Mesenchymal stem cell of the bone marrow (primary cell): Measurements from ENCODE around the genes IPP, P3R3URF and UQCRH.

DNA sequence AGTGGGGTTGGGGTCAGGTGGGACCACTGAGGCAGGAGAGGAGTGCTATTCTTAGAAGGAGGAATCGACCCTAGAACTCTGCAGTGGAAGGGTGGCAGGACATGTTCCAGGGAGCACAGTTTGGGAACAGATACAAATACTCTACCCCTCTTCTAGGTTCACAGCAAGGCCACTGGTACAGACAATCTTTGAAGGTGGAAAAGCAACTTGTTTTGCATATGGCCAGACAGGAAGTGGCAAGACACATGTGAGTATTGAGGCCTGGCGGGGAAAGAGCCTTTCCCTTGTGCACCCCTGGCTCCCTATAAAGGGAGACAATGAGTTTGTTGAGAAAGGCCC lies 17.7 kb downstream of the KIF2C start:
- CAGE, long polyA plus RNA, result no peak

DNA sequence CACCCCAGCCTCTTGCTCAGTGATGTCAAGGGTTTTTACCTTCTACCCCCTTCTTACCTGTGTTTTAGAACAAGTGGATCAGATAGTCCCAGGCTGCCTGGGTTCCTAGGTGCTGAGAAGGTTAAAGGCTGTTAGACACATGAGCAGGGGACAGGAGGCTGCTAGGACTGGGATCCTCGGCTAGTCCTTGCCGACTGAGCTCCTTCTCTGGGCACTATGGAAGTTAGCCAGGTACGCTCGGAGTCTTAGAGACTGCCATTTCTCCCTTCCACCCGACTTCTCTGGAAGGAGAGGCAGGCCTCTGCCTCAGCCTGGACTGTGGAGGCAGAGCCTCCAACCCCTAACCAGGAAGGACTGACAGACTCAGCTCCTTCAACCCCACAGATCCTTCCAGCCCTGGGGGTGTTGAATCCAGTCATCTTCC lies 412 bp downstream of the DYNLT4 start:
- CAGE, long polyA plus RNA, result no peak

- CAGE, long polyA plus RNA, result no peak
Measured at GRCh38 chr1:45345736-45346318, 5.9 kb downstream of the TOE1 start.

- CAGE, long polyA plus RNA, result no peak
Measured at GRCh38 chr1:45750008-45751157, at the start of gene IPP. TSS of gene IPP (minus strand) at chr1:45750653.

GRCh38 chr1:45803923-45804636 lies 668 bp downstream of the MAST2 start:
- CAGE, long polyA plus RNA, result no peak

GRCh38 chr1:45804637-45805060 lies 1.2 kb downstream of the MAST2 start:
- CAGE, long polyA plus RNA, result no peak

GRCh38 chr1:45884682-45885144 lies 81.3 kb downstream of the MAST2 start:
- CAGE, long polyA plus RNA, result no peak

DNA sequence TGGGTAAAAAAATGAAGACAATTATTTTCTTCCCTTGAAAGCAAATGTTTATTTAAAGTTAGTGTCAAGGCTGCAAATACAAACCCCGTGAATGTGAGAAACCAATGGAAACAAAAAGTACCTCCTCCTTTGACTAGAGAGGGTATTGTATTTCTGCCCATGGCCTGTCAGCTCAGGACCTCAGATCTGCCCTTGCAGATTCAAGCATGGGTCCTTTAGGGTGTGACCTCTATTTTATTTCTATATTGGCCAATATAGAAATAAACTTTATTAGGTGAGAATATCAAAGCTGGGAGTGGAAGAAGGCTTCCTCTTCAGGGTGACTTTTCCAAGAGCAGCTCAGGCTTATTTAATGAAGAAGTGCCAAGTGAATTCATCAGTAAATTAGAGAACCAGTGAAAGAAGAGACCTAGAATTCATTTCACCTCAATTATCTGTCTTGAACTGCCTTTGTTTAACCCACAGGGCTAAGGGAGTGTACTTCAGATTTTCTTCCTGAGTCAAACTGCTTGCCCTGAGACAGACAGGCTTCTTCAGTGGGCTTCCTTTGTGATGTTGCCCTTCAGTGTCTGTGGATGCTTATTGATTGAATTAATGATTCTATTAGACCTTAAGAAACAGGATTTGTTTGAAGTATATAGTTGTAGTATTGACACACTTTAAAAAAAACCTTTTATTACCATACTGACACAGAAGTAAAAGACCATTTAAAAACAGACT lies 110.9 kb downstream of the MAST2 start:
- CAGE, long polyA plus RNA, result no peak

DNA sequence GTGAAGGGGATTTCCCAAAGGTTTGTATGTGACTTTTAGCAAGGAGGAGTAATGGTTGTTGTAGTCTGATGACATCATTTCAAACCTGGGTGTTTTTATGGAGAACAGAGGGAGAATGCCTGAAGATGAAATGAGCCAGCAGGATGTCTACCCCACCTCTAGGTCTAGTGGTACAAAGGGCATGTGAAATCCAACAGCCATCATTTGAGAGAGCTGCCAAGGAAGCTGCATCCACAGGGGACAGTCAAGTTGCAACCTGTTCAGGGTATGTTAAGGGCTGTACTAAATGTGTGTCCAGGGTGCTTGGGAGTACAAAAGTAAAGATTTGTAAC lies 157.5 kb downstream of the PIK3R3 start:
- CAGE, long polyA plus RNA, result no peak

GRCh38 chr1:46025309-46026543 lies 106.7 kb downstream of the PIK3R3 start:
- CAGE, long polyA plus RNA, result no peak

DNA sequence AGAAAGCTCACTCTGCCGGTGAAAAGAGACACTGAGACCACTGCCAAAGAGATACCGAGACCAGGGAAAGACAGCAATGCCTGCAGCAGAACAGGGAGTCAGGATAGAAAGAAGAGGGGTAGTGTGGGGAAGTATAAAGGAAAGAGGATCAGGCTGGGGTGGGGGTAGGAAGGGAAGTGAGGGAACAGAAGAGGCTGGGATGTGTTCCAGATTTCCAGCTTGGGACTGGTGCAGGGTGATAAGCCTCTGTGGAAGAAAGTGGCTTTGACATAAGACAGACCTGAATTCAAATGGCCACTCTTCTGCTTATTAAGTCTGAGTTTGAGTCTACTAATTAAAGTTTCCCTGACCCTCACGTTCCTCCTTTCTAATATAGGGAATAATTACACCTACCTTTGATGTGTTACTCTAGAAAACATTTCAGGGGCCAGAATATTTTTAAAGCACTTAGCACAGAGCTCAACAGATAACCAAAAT lies 105.8 kb downstream of the PIK3R3 start:
- CAGE, long polyA plus RNA, result no peak

DNA sequence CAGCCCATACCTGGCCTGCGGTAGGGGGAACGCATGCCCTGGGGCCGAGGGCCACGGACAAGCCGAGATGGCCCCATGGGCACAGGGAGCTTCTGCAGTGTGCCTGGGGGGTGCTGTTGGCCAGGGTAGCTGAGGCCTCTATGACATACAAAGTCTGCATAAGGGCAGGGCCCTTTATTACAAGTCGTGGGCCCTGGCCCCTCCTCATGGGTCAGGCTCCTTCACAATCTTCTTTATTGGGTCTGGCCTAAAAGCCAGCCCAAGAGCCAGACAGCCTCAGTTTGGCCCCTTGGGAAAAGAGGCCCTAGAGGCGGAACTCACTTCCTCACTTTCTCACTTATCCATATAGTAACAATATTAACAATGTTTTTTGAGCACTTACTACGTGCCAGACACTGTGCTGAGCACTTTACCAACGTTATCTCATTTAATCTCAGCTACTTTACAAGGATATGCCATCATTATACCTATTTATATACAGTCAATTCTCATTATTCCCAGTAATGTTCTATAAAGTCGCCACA lies at the start of gene P3R3URF:
TSS of gene P3R3URF (minus strand) at position 94 of the 524 bp plus-strand sequence.
- CAGE, long polyA plus RNA, result no peak

DNA sequence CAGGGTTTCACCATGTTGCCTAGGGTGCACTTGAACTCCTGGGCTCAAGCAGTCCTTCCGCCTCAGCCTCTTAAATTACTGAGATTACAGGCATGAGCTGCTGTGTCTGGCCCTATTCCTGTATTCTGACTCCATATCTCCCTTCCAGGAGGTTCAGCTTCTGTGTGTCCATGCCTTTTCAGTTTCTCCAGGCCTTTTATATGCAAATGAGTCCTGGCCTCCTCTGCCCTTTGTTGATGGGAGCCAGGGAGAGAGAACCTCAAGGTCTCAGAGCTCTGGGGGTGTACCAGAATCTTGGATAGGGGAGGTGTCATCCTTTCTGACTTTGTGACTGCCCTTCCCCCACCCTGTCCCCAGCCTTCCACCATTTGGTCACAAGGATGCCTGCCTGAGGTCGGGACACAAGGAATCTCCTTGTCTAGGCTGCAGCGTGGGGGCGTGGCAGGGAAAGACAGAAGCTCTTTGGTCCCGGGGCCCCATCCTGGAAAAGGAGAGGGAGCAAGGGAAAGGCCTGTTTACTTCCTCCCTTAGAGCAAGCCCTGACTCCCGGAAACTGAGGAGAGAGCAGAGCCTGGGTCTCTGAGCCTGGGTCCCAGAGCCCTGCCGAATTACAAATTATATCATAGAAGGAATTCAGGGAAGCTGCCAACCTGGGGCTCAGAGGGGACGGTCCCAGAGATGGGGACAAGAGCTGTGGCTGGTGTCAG lies 18.7 kb downstream of the LURAP1 start:
- CAGE, long polyA plus RNA, result no peak

GRCh38 chr1:46303450-46304339 lies at the start of gene UQCRH:
TSS of gene UQCRH (plus strand) at chr1:46303698.
- CAGE, long polyA plus RNA, result no peak

- CAGE, long polyA plus RNA, result no peak
Measured at GRCh38 chr1:46526675-46527309, 8.5 kb downstream of the TMEM275 start.

DNA sequence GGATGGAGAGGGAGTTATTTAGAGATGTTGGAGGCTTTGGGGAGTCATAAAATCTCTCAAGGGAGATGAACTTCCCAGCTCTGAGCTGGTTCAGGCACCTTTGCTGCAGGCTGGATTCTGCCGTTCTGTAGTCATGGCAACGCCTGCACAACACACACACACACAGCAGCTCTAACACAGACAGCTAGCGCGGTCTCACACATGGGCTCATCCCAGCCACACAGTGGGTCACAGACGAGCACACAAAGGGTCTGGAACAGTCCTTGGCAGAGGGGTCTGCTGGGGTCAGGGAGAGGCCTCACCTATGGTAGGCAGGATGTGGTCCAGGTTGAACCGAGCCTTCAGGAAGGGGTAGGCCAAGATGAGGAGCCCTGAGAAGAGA lies 1.8 kb downstream of the KNCN start:
- CAGE, long polyA plus RNA, result no peak

GRCh38 chr1:46593998-46594493 lies 10.0 kb downstream of the MKNK1 start:
- CAGE, long polyA plus RNA, result no peak

GRCh38 chr1:46607356-46607892 lies 3.4 kb upstream of the MKNK1 start:
- CAGE, long polyA plus RNA, result no peak

DNA sequence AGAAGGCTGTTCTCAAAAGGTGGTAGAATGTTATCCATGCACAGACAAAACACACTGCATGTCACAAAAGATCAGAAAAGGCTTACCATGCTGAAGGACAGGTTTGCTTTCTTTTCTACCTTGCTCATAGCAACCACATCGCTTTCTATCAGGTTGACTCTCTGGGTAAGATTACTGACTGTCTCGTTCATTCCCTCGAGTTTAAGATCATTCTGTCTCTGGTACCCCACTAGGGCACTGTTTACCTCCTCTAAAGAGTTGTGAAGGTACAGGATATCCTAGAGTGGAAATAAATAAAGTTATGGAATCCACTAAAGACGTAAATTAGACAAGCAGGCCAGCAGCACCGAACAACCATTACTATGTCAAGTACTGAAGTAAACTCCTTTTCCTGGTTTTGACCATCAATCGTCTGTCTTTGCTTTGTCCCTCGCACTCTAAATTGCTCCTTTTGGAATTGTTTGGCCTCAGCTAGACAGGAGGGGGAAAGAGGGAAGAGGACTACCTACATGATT lies 16.7 kb downstream of the TEX38 start:
- CAGE, long polyA plus RNA, result no peak

GRCh38 chr1:47192718-47193288 lies 3.0 kb upstream of the PDZK1IP1 start:
- CAGE, long polyA plus RNA, result no peak